GM23338 (cell line): Measurements from ENCODE around the genes PTPN13, AFF1 and HSD17B11.

DNA sequence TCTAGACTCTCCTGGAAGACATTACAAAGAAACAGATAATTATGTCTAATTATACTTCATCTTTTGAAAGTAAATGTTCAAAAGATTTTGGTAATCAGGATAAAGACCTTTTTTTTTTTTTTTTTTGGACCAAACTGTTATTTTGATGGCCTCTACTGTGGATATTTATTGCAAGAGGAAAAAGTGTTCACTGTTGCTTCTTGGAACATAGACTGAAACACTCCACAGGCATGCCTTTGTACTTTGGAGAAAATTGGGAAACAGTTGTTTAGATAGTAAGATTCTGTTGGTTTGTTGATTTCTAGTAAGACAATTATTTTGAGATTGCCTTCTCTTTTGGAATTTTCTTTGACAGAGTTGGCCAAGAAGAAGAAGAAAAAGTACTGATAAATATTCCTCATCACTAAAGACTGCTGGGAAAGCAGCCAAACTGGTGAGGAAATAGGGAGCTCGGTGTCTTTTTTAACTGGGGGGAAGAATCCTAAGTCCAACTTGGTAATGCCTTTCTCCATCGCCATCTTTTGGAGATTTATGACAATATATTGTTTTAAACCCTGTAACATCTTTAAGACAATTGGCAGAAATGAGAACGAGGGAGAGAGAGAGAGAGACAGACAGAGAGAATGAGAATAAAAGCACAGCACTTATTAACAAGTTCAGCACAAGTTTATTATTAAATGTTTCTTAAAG is 370.6 kb downstream of the GPAT3 start:
- PRO-cap = no peak
- RAMPAGE, long total RNA = no peak

DNA sequence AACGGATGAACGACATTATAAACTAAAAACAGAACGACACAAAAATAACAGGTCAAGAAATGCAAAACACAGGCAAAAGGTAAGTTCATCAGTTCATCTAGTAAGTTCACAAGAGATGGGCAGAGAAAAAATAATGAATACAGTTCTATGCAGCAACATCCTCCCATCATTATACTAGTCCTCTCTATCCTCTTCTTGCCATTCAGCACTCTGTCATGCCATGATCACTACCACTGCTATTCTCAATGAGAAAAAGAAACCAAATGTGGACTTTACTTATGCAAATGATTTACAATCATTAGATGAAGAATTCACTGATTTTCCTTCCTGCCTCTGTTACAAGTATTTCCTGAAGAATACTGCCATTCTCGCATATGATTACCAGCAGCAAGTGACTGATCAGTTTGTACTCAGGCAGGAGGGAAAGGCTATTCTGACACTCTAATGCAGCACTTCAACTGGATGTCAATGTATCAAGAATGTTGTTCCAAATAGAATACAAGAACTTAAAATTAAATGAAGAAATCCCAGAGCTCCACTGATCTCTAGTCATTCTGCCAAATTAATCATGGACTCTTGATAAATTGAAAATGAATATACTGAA is 50.3 kb downstream of the WDFY3 start:
- PRO-cap = no peak
- RAMPAGE, long total RNA = no peak

GRCh38 chr4:85477319-85478009 is 2.5 kb downstream of the ARHGAP24 start:
- PRO-cap = no peak
- RAMPAGE, long total RNA = no peak

GRCh38 chr4:85761764-85762244 is 286.9 kb downstream of the ARHGAP24 start:
- PRO-cap = no peak
- RAMPAGE, long total RNA = no peak

- PRO-cap = no peak
- RAMPAGE, long total RNA = no peak
These were observed 303.5 kb downstream of the ARHGAP24 start for GRCh38 chr4:85778150-85779213.

GRCh38 chr4:85780463-85781241 is 305.7 kb downstream of the ARHGAP24 start:
- PRO-cap = no peak
- RAMPAGE, long total RNA = no peak

DNA sequence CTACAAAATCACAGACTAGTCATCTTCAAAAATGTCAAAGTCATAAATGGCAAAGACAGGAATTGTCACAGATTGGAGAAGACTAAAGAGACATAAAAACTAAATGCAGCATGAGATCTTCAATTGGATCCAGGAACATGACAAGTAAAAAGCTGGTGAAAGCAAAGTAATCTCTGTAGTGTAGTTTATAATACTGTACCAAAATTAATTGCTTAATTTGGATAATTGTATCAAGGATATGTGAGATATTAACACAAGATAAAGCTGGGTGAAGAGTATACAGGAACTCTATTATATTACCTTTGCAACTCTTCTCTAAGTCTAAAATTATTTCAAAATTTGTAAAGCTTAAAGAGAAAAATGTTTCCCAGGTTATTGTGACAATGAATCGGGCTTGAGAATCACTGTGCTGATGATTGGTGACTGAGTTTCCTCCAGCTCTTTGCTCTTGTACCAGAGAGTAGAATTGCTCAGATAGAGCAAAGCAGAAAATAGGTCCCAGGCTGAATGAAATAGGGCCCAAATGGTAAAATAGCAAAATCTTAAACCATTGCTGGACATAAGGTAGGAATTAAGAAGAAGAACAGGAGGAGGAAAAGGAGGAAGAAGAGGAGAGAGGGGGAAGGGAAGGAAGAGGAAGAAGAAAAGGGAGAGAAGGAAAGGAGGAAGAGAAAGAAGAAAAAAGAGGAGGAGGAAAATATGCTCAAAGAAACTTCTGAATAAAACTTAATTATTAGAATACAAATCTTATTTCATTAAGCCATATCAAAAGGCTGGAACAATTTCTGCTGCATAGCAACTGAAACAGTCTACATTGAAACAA is 325.2 kb downstream of the ARHGAP24 start:
- PRO-cap = no peak
- RAMPAGE, long total RNA = no peak

GRCh38 chr4:85829222-85830112 is 354.5 kb downstream of the ARHGAP24 start:
- PRO-cap = unidirectional peak, plus-strand start at chr4:85829755
- RAMPAGE, long total RNA = no peak

- PRO-cap = no peak
- RAMPAGE, long total RNA = no peak
These were observed 284.9 kb downstream of the MAPK10 start for GRCh38 chr4:86074949-86075405.

- PRO-cap = bidirectional peak, plus-strand start at chr4:86594325, minus-strand start at chr4:86594070
- RAMPAGE, long total RNA = no peak
These were observed at the start of gene PTPN13 for GRCh38 chr4:86594265-86594387. Gene PTPN13, plus strand, starts transcription at chr4:86594315.

- PRO-cap = unidirectional peak, plus-strand start at chr4:86934292
- RAMPAGE, long total RNA = no peak
These were observed 686 bp upstream of the AFF1 start for GRCh38 chr4:86934110-86934539.

GRCh38 chr4:86934540-86935265 is at the start of gene AFF1:
Gene AFF1, plus strand, starts transcription at chr4:86935011.
- PRO-cap = bidirectional peak, plus-strand start at chr4:86935050, minus-strand start at chr4:86934732
- RAMPAGE, long total RNA = no peak

GRCh38 chr4:86988971-86990138 is 54.5 kb downstream of the AFF1 start:
- PRO-cap = no peak
- RAMPAGE, long total RNA = no peak

DNA sequence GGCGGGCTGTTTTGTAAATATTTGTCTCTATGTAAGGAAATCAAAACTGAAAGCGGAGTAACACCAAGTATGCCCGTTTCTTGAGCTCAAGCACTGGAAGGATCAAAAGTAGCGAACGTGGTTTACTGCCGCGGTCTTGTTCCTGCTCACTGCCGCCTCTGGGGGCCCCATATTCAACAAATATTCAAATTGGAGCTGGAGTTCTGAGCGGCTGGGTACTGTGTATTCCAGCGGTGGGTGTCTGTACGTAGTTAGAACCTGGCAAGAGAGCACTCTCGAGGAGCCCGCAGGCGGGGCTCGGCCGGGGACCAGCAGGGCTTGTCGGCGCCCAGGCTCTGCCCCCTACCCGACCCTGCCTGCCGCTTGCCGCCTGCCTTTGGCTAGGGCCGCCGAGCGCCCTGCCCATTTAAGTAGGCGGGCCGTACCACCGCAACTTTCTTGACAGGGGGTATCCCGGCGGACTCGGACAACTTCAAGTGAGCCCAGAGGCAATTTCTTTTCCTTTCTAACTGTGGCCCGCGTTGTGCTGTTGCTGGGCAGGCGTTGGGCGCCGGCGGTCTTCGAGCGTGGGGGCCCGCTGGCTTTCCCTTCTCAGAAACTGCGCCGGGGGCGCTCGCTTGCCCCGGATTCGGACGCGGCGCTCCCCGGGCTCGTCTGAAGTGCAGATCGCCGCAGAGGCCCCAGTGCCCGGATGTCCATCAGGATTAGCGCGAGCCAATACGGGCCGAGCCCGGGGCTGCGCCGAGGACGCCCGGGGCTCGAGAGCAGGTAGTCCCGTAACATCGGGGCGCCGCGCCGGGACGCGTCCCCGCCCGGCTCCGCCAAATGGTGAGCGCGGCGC is 71.9 kb downstream of the AFF1 start:
- PRO-cap = bidirectional peak, plus-strand start at position 502 of the sequence, minus-strand start at position 378 of the sequence; bidirectional peak, plus-strand start at position 771 of the sequence, minus-strand start at position 656 of the sequence
- RAMPAGE, long total RNA = no peak

- PRO-cap = no peak
- RAMPAGE, long total RNA = no peak
These were observed 78.0 kb downstream of the AFF1 start for GRCh38 chr4:87012681-87013276.

- PRO-cap = no peak
- RAMPAGE, long total RNA = no peak
These were observed 88.4 kb downstream of the AFF1 start for GRCh38 chr4:87022911-87023985.

- PRO-cap = no peak
- RAMPAGE, long total RNA = no peak
These were observed 120.7 kb downstream of the AFF1 start for GRCh38 chr4:87055225-87056186.

DNA sequence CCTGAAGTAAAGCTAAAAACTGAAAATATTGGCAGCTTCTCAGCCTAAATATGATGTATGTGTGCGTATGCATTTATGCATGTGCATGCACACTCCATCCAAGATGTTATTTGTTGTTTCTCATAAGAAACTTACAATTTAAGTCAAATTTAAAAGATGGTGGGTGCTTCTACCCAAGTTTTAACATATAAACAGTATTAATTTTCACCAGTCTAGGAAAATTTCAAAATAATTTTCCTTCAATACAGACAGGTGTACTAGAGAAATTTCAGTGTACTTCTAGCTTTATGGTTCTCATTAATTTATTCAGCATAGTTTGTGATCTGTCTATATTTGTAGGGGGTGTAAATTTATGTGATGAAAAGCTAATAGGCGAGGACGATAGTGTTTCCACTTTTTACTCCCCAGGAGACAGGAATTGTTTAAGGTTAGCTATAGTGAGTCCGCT is 135.7 kb downstream of the AFF1 start:
- PRO-cap = no peak
- RAMPAGE, long total RNA = no peak

GRCh38 chr4:87107875-87108711 is 112.3 kb downstream of the KLHL8 start:
- PRO-cap = no peak
- RAMPAGE, long total RNA = no peak

DNA sequence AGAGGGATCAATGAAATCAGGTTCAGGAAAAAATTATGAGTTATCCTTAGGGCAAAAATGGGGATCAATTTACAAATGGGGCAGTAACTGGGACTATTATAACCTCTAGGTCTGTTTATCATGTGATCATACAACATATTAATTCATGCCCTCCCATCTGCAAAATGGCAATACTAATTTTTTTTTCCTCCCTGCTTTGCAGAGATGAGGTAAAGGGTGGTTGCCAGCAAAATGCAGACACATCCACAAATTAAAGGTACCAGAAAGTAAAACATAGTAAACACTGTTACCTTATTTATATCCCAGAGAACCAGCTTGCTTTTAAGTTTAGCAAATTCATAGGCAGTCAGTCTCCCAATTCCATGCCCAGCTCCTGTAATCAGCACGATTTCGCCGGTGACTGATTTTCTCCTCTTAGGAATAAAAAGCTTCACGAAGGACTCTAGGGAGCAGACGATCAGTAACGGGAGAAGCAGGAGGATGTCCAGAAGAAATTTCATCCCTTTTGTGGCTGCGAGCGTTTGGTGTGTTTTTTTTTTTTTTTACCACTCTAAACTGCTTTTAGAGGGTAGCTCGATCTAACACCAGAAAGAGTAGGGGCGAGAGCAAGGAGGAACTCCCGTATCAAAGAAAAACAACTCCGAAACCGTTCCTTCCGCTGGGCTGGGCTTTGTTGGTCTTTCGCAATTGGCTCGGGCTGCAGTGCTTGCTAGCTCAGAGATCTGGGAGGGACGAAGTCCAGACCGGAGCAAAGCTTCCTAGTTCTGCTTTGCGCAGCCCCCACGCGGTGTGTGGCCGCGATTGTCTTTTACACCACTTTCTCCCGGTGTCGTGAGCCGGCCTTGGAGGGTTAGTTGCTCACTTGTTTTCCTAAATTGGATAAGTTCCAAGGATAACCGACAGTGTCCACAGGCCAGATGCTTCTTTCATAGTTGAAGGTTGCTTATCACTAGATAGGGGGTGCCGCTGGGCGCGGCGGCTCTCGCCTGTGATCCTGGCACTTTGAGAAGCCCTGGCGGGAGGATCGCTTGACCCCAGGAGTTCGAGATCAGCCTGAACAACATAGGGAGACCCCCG is at the start of gene HSD17B11:
Gene HSD17B11, minus strand, starts transcription at position 618 of the 1,077 bp plus-strand sequence.
- PRO-cap = bidirectional peak, plus-strand start at position 452 of the sequence, minus-strand start at position 402 of the sequence; bidirectional peak, plus-strand start at position 882 of the sequence, minus-strand start at position 793 of the sequence; bidirectional peak, plus-strand start at position 1,000 of the sequence, minus-strand start at position 1,004 of the sequence
- RAMPAGE, long total RNA = no peak